Neural cell (in vitro differentiated cells): ENCODE measurements around the genes CAMK2N2 and FAM131A.

DNA sequence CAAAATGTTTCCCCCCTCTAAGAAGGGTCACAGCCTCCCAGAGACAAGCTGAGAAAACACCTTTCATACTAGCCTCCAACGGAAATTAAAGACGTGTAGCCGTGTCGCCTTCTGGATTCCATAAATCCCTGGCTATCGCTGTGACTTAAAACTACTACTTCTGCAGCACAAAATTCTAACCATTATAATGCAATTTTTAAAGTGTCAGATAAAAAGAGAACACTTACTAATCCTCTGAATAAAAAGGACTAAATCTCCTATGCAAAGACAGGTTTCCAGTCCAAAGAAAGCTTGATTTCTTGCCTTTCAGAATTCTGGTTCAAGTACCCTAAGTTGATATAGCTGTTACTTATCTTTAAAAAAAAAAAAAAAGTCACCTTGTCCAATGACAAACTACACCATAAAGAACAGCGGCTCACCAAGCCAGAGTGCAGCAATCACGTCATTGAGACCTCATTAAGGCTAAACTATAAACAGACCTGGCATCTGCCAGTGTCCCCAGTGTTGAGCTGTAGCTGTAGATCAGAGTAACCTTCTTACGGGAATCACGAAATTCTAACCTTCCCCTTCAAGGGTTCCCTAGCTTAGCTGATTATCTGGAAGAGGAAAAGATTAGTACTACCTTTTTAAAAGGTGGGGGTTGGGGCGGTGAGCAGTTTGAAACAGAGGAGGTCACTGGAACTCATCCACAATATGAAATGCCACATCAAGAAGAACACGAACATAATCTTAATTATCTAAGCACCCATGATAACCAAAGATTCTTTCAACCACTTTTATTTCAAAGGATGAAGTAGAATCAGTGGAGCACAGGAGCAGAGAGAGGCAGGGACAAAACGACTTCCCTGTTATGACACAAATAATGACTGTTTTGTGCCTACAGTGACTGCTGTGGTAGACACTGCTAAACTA lies 2.1 kb downstream of the ABCC5 start:
- RAMPAGE, long total RNA: no peak

GRCh38 chr3:184142141-184142804 lies 7.1 kb downstream of the EIF2B5 start:
- RAMPAGE, long total RNA: no peak

- RAMPAGE, long total RNA: no peak
These were observed 4.5 kb upstream of the ABCF3 start for GRCh38 chr3:184181558-184181831.

- RAMPAGE, long total RNA: no peak
These were observed 9.3 kb downstream of the ABCF3 start for GRCh38 chr3:184195278-184195819.

DNA sequence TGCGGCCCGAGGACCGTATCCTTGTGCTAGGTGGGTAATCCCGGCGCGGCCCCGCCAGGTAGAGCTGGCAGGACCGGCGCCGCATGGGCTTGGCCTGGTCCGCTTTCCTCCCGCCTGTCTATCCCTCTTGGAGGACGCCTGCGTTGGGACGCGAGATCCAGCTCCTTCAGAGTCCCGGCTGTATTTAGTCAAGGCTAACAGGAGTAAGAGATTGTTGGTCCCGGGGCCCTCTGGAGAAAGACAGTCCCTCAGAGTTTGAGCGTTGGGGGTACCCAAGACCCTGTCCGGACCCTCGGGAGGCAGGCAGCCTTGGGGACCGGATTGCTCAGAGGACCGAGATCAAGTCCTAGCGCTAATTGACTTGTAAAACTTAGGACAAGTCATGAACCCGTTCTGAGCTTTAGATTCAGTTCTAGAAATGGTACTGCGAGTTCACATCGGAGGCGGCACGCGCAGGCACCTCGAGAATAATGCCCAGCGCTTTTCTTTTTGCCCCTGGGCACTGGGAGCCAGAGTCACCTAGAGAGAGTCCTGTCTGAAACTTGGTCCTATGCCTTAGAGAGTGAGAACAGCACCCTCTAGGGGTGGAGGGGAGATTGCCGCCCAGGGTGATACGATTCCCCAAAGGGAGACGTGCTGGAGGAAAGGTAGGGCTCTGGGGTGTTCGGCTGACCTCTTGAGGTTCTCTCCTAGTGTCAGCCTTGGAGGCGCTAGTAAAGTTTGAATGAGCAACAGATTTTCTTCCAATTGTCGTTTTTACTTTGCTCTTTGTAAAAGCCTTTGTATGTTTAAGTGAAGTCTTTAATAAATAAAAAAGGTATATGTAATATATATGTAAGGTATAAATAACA lies 614 bp downstream of the EEF1AKMT4 start:
- RAMPAGE, long total RNA: no peak

GRCh38 chr3:184261240-184262307 lies at the start of gene CAMK2N2:
CAMK2N2 (minus strand) TSS chr3:184261553.
- RAMPAGE, long total RNA: start-site peak on the plus strand at chr3:184261791-184261880, 11 and 11 reads in 2 replicates

DNA sequence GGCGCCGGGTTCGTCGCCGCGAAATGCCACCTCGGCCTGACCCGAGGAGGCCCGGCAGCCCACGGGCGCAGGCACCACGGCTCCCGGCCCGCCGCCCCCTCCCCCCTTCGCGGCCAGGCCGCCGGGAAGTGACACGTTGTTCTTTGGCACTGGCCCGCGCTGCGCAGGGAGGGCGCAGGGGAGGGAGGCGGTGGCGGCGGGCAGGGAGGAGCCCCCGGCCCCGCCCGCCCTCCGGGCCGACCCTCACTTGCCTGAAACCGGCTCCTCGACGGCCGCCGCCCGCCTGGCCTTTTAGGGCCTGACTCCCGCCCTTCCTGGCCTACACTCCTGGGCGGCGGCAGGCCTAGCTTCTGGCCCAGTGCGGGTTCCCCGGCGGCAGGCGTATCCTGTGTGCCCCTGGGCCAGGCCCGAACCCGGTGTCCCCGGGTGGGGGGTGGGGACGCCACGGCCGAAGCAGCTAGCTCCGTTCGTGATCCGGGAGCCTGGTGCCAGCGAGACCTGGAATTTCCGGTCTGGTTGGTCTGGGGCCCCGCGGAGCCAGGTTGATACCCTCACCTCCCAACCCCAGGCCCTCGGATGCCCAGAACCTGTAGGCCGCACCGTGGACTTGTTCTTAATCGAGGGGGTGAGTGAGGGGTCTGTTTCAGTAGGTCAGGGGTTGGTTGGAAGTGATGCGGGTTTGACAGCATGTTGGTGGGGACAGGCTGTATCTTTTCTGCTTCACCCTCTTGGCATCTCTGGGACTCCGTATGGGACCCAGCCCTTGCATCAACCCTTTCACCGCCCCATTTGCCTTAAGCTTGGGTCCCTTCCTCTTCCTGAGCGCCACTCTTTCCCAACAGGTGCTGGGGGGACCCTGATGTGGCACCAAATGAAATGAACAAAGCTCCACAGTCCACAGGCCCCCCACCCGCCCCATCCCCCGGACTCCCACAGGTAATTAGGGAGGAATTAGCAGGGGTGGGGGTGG lies 800 bp downstream of the EIF4G1 start:
- RAMPAGE, long total RNA: no peak

GRCh38 chr3:184317610-184317871 lies 3.1 kb downstream of the EIF4G1 start:
- RAMPAGE, long total RNA: no peak

GRCh38 chr3:184335393-184336417 lies 1.7 kb upstream of the FAM131A start:
- RAMPAGE, long total RNA: no peak

DNA sequence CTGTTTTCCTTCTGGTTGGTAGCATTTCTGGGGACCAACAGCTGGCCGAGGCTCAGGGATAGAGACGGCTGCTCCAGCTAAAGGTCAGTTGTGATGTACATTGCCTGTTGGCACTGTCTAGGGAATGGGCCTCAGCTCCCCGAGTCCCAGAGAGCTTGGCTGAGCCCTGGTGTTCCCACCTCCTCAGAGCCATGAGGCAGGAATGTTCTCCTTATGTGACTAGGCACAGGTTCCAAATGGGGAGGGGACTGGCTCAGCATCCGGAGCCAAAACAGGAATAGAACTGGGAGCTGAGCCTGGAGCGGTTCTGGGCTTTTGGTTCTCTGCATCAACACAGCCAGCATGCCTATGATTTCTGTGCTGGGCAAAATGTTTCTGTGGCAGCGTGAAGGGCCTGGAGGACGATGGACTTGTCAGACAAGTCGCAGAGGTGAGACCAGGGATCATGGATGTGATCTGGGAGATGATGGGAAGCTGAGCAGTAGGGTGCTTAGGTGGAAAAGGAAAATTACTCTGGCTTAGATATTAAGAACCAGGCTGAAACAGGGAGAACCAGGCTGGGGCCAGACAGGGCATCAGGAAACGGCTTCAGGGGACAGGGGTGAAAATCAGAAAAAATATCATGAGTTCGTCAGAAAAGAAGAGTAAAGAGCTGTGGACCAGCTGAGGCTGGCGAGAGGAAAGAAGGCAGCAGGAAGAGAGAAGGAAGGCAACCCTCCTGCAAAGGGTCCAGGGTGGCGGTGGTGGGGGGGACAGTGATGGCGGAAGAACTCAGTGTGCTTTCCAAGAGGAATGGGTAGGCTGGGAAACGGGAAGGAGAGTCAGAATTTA lies at the start of gene FAM131A:
TSS of gene FAM131A (plus strand) at position 312 of the 831 bp plus-strand sequence.
- RAMPAGE, long total RNA: no peak

DNA sequence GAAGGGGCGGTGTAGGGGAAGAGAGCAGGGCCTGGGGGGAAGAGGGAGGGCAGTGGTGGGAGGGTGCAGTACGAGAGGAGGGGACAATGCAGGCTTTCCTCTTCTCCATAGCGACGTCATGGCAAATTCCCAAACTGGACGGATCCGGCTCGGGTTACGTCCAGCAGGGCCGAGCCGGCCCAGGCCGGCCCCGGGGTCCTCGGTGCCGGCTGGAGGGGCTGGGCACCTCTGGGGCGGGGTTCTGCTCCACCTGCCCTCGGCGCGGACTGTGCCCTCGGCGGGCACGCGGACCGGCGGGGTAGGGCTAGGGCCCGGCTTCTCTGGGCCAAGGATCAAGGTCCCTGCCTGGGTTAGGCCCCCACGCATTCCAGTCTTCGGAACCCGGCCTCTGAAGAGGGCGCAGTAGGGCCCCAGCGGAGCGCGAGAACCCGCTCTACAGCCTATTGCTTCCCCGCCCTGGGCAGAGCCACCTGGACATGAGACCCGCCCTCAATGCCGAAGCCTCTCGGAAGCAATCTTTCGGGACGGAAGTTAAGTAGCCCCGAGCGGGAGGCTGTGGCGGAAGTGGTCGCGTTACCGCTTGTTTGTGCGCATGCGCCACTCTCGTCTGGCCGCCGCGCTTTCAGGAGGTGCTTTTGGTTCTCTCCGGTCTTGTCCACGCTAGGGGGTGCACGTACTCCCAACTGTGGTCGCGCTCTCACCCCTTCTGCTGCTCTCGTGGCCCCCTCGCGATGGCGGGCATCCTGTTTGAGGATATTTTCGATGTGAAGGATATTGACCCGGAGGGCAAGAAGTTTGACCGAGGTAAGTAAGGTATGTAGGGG lies 1.5 kb downstream of the POLR2H start:
- RAMPAGE, long total RNA: start-site peak on the plus strand centred at position 654 of the sequence, 115 bp wide, 1,013 and 426 reads in 2 replicates

DNA sequence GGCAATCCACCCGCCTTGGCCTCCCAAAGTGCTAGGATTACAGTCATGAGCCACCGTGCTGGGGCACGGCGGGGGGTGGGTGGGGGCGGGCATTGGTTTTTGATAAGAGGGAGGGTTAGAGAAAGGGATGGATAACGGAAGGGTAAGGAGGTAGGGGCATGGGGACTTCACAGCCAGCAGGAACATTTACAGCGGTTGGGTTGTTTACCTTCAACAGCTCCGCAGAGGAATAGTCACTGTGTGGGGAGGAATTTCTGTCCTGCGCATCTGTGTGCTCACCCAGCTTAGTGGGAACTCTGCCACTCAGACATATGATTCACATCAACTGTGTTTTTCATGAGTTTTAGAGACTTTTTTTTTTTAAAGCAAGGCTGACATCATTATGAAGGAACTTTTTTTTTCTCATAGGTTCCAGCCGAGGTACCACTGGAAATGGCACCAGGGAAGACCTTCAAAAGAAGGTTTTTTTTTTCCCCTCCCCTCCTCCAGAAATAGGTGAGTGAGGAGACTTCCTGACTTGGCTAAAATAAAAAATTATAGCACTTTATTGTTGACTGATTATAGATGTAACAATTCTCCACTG lies 19.6 kb downstream of the CHRD start:
- RAMPAGE, long total RNA: no peak

- RAMPAGE, long total RNA: no peak
These were observed 7.3 kb downstream of the EPHB3 start for GRCh38 chr3:184568500-184569624.

DNA sequence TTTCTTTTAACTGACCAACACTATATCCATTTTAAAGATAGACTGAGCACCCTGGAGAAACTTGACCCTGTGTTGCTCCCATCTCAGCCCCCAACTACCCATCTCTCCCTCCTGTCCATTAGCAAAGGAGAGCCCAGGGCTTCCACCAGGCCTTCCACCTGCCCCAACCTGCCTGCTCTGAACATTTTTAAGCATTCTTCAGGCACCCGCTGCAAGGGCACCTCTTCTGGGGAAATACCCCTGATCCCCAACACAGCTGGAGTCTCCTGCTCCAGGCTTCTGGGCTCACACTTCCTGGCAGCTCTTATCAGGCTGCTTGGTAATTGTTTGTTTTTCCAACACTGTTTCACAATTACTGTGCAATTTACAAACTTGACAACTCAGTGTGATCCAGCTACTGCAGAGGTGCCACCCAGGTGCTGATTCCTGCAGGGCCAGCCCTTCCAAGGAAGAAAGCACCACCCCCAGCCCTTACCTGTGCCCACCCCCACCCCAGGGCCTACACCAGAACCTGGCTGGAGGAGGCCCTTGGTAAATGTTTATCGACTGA lies 66.6 kb downstream of the MAGEF1 start:
- RAMPAGE, long total RNA: no peak

- RAMPAGE, long total RNA: no peak
These were observed 5.2 kb downstream of the VPS8 start for GRCh38 chr3:184817176-184817519.

- RAMPAGE, long total RNA: no peak
These were observed 1.3 kb upstream of the C3orf70 start for GRCh38 chr3:185154132-185154496.

DNA sequence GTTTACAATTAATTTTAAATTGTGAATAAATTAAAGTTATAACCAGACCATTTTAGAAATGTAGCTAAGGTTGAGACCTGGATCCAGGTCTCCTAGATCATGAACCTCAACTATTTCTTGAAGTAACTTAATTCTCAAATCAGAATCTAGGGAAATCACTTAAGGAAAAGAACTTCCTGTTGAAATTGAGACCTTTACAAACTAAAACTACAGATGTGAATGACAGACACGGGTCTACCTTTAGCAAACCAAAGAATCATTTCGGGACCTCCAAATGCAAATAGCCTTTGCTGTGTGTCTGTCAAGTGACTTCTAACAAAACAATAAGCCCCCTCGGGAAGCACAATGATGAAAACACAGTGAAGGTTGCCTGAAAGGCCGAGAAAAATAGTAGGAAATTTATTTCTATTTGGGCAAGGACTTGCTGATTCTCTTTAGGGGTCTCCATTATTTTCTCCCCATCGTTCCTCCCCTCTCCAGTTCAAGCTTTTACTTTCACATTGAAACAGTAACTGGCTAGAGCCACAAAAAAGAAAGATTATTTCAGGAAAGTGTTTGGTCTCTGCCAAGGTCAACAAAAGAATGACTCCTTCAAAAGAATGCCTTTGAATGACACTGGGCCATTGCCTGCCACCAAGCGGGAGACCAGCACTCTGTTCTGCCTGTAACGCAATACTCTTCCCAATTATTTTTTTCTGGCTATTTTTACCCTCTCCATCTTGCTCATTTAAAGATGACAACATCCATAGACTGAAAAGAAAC lies 37.5 kb downstream of the EHHADH start:
- RAMPAGE, long total RNA: no peak

GRCh38 chr3:185225200-185226211 lies 28.3 kb downstream of the EHHADH start:
- RAMPAGE, long total RNA: no peak

DNA sequence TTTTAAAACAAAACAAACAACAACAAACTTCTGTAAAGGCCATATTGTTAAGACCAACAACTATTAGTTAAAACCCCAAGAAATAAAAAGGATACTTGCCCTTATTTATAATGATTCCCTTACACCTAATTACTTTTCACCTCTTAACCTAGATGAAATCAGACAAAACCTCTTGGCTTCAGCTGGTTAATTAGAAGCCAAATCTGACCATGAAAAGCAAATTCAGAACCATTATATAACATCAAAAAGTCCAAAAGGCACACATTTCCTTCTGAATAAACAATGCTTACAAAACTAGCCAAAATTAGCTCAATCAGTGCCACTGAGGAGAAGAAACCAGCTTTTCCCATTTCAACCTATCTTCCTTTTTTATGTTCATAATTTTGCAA lies 3.3 kb downstream of the EHHADH start:
- RAMPAGE, long total RNA: no peak

GRCh38 chr3:185324371-185324801 lies 38.5 kb upstream of the MAP3K13 start:
- RAMPAGE, long total RNA: no peak